Liver (tissue), 9 donors: ENCODE results near the genes STMN3, UCKL1, SOX18 and RGS19.

DNA sequence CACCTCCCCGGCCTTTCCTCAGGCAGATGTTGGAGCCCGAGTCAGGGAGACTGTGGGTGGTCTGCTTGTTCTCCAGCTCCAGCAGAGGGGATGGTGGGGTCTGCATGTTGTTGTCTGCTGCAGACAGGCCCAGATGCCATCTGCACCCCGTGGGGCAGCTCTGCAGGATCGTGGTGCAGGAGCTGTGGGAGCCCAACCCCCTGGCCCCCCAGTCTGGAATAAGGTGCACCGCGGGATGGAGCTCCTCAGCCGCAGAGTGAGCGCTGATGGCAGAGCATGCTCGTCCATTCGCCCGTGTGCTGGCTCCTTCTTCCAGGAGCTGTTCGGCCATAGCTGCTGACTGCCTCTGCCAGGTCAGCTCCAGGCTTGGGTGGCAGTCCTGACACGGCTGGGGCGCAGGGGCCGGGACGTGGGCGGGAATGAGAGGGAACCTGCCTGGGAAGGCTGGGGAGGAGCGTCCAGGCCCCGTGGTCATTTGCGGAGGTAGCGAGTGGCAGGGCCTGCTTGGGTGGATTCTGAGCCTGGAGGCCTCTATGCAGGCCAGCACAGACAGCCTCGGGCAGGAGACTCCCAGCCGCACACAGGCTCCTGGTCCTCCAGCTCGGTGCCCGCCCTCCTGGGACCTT is 18.1 kb downstream of the SLC17A9 start:
- PRO-cap, 5 experiments = no peak in any of the 5 experiments
- RAMPAGE, long total RNA, 2 experiments = no peak in any of the 2 experiments
- RRBS = no CpG with 5 or more reads among the region's 25 CpGs

GRCh38 chr20:63029578-63030114 is 22.9 kb upstream of the BHLHE23 start:
- PRO-cap, 5 experiments = no peak in any of the 5 experiments
- RAMPAGE, long total RNA, 2 experiments = no peak in any of the 2 experiments
- RRBS = 5% methylated on average over 4 of the region's 25 CpGs

DNA sequence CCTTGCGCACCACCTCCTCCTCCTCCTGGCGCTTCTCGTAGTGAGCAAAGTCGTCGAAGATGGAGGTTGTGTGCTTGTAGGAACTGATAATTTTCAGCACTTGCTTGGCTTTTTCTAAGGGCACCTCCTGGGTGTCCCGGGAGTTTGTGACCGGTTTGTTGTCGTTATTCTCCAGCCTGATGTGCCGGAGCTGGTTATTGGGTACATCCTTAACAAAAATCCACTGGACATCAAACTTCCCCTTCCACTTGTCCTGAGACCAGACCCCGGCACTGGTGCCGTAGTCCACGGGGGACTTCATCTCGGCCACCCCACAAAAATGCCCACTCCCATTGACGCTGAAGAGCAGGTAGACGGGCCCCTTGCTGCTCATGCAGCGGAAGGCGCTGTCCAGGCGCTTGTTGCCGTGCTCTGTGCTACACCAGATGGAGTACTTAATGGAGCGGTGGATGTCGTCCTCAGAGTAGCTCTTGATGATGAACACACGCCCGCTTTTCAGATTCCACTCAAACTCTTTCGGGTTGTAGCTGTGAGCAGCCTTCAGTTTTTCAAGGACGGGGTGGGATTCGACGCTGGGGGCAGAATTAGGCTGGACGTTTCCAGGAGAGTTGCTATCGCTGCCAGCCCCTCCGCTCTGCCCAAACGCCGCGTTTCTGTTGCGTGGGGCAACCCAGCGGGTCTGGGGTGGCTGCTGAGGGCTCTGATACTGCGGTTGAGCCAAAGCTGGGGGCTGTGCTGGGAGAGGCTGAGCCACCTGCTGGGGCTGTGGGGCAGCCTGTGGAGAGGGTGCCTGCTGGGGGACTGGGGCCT is 13.4 kb downstream of the YTHDF1 start:
- PRO-cap, 5 experiments = no peak in any of the 5 experiments
- RAMPAGE, long total RNA, 2 experiments = no peak in any of the 2 experiments
- RRBS = 94% methylated on average over 2 of the region's 36 CpGs

GRCh38 chr20:63252920-63254052 is 977 bp downstream of the NKAIN4 start:
- PRO-cap, 5 experiments = no peak in any of the 5 experiments
- RAMPAGE, long total RNA, 2 experiments = no peak in any of the 2 experiments
- RRBS = 4% methylated on average over 28 of the region's 79 CpGs

DNA sequence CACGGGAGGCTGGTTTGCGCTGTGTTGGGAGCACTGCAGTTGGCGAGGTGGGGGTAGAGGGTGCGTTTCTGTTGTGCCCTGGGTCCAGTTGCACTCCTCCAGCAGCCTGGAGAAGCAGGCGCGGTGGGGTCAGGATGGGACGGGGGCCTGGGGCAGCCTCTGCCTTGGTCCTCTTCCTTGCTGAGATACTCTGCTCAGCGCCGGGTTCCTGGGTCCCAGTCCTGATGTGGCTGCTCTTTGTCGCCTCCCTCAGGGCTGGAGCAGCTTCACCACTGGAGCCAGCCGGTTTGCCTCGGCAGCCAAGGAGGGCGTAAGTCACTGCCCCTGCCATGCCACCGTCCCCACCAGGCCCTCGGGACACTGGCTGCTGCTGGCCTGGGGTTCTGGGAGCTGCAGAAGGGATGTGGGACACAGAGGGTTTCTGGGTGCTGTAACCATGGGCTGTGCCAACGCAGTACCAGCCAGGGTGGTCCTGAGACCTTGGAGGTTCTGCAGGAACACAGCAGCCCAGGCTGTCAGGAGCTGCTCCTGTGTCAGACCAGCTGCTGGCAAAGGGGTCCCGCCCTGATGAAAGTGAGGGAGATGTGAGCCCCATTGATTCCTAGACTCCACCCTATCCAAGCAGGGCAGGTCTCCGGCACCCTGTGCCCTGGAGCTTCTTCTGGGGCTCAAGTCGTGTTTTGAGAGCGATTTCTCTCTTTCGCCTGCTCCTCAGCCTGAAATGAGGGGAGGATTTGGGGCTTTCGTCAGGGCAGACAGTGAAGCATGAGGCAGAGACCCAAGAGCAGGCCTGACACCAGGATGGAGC is 8.6 kb downstream of the ARFGAP1 start:
- PRO-cap, 5 experiments = no peak in any of the 5 experiments
- RAMPAGE, long total RNA, 2 experiments = no peak in any of the 2 experiments
- RRBS = 92% methylated on average over 2 of the region's 22 CpGs

DNA sequence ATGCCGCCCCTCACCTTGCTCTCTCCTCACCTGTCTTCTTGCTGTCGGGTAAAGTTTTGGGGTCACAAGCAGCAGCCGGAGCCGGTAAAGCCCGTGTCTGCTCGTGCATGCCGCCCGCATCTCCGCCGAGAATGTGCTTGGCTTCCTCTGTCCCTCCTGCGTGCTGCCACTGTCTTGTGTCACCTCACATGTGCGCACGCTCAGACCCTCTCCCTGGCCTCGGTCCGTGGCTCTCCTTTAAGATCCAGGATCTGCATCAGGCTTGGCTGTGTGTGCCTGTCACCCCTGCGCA is 9.2 kb upstream of the COL20A1 start:
- PRO-cap, 5 experiments = no peak in any of the 5 experiments
- RAMPAGE, long total RNA, 2 experiments = no peak in any of the 2 experiments
- RRBS = no CpG with 5 or more reads among the region's 16 CpGs

DNA sequence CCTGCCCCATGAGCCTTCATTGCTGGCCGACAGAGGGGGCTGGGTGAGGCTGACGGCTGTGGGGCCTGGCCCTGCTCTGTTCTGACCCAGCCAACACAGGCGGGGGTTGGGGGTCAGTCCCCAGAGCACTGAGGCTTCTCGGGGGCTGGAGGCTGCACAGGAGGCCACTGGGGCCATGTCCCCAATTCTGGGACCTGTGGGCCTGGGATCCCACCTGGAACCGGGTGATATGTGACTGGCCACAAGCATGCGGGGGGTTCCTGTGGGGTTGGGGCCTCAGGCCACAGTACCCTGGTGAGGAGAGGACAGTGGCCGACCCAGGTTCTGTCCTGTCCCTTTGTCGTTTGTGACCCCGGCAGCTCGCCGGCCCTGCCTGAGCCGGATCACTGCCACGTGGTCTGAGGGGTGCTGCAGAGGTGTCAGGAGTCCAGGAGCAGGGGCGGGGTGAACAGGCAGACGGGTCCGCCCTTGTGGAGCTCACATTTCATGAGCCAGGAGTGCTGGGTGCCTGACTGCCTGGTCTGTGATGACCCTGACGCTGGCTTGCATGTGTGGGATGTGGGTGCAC is 2.1 kb upstream of the COL20A1 start:
- PRO-cap, 5 experiments = no peak in any of the 5 experiments
- RAMPAGE, long total RNA, 2 experiments = no peak in any of the 2 experiments
- RRBS = 7% methylated on average over 3 of the region's 17 CpGs

- PRO-cap, 5 experiments = peak in 3 of 5 experiments; most common plus-strand start chr20:63363495 (in 3)
- RAMPAGE, long total RNA, 2 experiments = no peak in any of the 2 experiments
- RRBS = no CpG with 5 or more reads among the region's 9 CpGs
These were observed 2.1 kb upstream of the CHRNA4 start for GRCh38 chr20:63363273-63363587.

- PRO-cap, 5 experiments = no peak in any of the 5 experiments
- RAMPAGE, long total RNA, 2 experiments = no peak in any of the 2 experiments
- RRBS = no CpG with 5 or more reads among the region's 15 CpGs
These were observed 7.4 kb downstream of the PTK6 start for GRCh38 chr20:63529722-63530214.

- PRO-cap, 5 experiments = peak in 1 of 5 experiments; most common plus-strand start chr20:63653632 (in 1); most common minus-strand start chr20:63653445 (in 1)
- RAMPAGE, long total RNA, 2 experiments = no peak in any of the 2 experiments
- RRBS = 4% methylated on average over 30 of the region's 69 CpGs
These were observed at the start of gene STMN3 for GRCh38 chr20:63653120-63654338. TSS of gene STMN3 (minus strand) at chr20:63653424.

DNA sequence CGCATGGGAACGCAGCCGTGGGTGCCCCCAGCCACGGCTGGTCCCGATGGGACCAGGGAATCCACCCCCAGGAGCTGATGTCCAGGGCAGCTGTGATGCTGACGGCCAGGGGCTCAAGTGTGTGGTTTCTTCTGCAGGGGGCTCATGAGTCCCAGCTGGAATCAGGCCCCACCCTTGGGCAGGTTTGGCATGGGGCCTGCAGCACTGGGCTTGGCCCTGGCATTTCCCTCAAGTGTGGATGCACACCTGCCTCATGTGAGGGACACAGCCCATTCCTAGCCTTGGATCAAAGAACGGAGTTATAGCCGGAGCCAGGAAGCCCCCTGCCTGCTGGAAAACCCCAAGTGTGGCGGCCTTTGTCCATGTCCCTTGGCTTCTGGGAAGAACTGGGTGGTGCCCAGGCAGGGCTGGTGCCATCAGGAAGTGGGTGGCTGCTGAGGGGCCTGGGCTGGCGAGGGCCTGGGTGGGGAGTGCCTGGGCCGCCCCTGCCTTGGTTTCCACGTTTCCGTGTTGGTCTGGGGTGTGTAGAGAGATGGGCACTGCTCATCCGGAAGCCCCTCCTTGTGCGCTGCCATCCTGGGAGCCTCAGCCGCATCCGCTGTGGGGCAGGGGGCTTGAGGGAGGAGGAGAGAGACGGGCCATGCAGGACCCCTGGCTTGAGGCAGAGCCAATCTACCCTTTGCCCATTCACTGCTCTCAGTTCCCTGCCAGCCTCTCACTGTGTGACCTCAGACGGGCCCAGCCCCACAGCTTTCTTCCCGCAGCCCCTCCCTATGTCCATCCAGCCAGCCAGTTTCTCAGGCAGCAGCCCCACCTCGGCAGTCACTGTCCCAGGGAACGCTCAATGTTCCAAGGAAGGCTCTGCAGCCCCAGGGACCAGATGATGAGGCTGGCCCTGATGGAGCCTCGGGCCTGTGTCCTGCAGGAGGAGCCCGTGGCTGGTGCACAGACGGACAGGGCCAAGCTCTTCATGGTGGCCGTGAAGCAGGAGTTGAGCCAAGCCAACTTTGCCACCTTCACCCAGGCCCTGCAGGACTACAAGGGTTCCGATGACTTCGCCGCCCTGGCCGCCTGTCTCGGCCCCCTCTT is 4.2 kb upstream of the TNFRSF6B start:
- PRO-cap, 5 experiments = no peak in any of the 5 experiments
- RAMPAGE, long total RNA, 2 experiments = no peak in any of the 2 experiments
- RRBS = no CpG with 5 or more reads among the region's 31 CpGs

- PRO-cap, 5 experiments = no peak in any of the 5 experiments
- RAMPAGE, long total RNA, 2 experiments = no peak in any of the 2 experiments
- RRBS = 10% methylated on average over 5 of the region's 85 CpGs
These were observed 35.7 kb downstream of the SLC2A4RG start for GRCh38 chr20:63774875-63776083.

- PRO-cap, 5 experiments = no peak in any of the 5 experiments
- RAMPAGE, long total RNA, 2 experiments = no peak in any of the 2 experiments
- RRBS = no CpG with 5 or more reads among the region's 22 CpGs
These were observed 43.8 kb downstream of the ZBTB46 start for GRCh38 chr20:63787115-63787753.

- PRO-cap, 5 experiments = no peak in any of the 5 experiments
- RAMPAGE, long total RNA, 2 experiments = no peak in any of the 2 experiments
- RRBS = no CpG with 5 or more reads among the region's 9 CpGs
These were observed 18.9 kb downstream of the DNAJC5 start for GRCh38 chr20:63913852-63914113.

- PRO-cap, 5 experiments = peak in 5 of 5 experiments; most common plus-strand start chr20:63956413 (in 1); most common minus-strand start chr20:63956416 (in 4)
- RAMPAGE, long total RNA, 2 experiments = start-site peak on the minus strand in 1 of 2 experiments, at chr20:63956388-63956421 at its widest, 602 reads per replicate
- RRBS = 1% methylated on average over 24 of the region's 51 CpGs
These were observed at the start of gene UCKL1 for GRCh38 chr20:63956186-63956552. TSS of gene UCKL1 (minus strand) at chr20:63956416.

GRCh38 chr20:63956553-63957646 is 684 bp upstream of the UCKL1 start:
- PRO-cap, 5 experiments = peak in 4 of 5 experiments; most common plus-strand start chr20:63957213 (in 1); most common minus-strand start chr20:63956633 (in 2)
- RAMPAGE, long total RNA, 2 experiments = no peak in any of the 2 experiments
- RRBS = 3% methylated on average over 11 of the region's 57 CpGs

DNA sequence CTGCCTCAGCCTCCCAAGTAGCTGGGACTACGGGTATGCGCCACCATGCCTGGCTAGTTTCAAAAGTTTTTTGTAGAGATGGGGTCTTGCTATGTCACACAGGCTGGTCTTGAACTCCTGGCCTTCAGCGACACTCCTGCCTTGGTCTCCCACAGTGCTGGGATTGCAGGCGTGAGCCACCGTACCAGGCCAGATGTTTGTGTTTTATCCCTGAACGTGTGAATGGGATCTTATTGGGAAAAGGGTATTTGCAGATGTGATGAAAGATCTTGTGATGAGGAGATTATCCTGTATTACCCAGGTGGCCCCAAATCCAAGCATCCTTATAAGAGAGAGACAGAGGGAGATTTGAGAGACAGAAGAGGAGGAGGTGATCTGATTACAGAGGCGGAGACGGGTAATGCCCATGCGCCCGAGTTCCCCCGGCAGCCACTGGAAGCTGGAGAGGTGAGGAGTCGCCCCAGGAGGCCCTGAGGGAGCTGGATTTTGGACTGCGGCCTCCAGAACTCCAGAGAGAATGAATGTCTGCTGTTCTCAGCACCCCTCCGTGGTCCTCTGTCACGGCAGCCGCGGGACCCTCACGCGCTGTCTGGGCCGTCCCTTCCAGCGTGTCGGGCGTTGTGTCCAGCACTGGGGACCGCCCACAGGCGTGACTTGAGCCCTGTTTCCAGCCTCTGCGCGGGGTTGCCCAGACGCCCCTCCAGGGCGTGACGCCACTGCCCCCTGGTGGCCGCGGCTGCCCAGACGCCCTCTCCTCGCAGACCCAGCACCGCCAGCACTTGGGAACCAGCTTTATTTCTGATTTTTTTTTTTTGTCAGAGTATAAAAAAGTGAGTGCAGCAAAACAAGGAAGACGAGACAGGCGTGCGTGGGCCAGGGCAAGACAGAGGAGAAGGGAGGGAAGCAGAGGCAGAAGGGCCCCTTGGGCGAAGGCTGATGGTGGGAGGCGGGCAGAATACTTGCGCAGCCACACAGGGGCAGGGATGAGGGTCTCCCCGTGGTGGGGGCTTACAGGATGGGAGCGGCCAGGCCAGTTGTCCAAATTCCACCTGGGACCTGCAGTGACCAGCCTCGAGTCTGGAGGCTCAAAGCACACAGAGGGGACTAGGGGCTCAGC is 4.0 kb upstream of the ZNF512B start:
- PRO-cap, 5 experiments = peak in 5 of 5 experiments; most common plus-strand start position 890 of the sequence (in 1); most common minus-strand start position 591 of the sequence (in 5)
- RAMPAGE, long total RNA, 2 experiments = no peak in any of the 2 experiments
- RRBS = no CpG with 5 or more reads among the region's 44 CpGs

- PRO-cap, 5 experiments = peak in 5 of 5 experiments; most common plus-strand start chr20:64049773 (in 3); most common minus-strand start chr20:64049639 (in 5)
- RAMPAGE, long total RNA, 2 experiments = no peak in any of the 2 experiments
- RRBS = 4% methylated on average over 87 of the region's 126 CpGs
These were observed at the start of gene SOX18 for GRCh38 chr20:64049056-64050159. TSS of gene SOX18 (minus strand) at chr20:64049639.

DNA sequence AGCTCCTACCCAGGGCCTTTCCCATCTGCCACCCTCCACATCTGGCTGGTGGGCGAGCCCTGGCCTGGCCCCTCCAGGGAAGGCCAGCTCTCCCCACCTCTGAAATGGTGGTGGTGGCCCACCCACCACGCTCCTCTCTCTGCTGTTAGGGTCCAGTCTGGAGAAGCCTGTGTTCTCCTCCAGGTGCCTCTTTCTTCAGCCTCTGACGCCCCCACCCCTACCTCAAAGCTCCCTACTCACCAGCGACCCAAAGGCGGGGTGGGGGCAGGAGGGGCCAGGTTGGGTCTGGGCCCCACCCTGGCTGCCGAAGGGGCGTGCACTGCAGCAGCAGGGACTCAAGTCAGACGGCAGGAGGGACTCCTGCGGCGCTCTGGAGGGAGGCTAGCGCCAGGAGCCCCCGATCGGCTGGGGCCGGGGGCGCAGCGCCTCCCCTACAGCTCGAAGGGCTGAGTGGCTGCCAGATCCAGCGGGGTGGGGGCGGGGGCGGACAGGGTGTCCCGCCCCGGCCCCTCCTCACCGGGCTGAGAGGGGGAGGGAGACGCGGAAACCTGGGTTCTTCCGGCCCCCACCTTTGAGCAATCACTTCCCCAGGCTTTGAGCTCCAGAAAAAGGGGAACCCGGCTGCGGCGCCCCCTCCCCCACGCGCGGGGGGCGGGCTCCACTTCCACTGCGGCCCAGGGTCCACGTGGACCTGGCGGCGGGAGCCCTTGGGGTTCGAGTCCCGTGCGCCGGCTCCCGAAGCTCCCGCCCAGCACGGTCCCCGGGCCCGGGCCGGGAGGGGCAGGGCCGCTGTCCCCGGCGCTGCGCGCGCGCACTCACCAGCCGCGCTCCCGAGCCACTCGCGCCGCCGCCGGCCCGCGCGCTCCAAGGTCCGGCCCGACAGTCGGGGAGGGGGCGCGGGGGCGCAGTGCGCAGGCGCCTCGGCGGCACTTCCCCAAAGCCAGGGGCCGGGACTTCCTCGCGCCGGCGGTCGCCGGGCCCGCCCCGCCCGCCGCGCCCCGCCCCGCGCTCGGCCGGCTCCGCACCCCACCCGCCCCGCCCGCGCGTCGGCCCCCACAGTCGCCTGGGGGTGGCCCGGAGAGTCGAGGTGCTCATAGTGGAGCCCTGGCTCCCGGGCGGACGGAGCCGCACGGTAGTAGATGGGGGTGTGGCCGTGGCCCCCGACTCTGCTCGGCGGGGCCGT is at the start of gene RGS19:
Gene RGS19, minus strand, starts transcription at position 465 of the 1,183 bp plus-strand sequence.
- PRO-cap, 5 experiments = peak in 4 of 5 experiments; most common plus-strand start position 1,058 of the sequence (in 3); most common minus-strand start position 841 of the sequence (in 4)
- RAMPAGE, long total RNA, 2 experiments = no peak in any of the 2 experiments
- RRBS = 2% methylated on average over 67 of the region's 112 CpGs

DNA sequence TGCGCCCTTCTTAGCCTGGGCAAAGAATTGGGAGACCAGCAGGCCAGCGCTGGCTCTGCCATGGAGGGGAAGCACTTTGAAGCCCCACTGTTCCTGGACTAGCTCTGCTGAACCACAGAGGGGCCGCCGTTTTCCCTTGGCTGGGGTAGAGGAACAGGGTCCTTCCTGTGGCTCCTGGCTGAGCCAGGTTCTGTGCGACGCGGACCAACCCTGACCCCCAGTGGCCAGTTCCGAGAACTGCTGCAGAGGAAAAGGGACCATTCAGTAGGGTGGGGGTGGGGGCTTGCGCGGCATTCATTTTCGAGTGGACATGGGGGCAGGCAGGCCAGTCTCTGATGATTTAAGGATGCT is 13.0 kb upstream of the NPBWR2 start:
- PRO-cap, 5 experiments = no peak in any of the 5 experiments
- RAMPAGE, long total RNA, 2 experiments = no peak in any of the 2 experiments
- RRBS = no CpG with 5 or more reads among the region's 11 CpGs